ENCODE measurements around the genes BHLHA9 and SLC43A2.

DNA sequence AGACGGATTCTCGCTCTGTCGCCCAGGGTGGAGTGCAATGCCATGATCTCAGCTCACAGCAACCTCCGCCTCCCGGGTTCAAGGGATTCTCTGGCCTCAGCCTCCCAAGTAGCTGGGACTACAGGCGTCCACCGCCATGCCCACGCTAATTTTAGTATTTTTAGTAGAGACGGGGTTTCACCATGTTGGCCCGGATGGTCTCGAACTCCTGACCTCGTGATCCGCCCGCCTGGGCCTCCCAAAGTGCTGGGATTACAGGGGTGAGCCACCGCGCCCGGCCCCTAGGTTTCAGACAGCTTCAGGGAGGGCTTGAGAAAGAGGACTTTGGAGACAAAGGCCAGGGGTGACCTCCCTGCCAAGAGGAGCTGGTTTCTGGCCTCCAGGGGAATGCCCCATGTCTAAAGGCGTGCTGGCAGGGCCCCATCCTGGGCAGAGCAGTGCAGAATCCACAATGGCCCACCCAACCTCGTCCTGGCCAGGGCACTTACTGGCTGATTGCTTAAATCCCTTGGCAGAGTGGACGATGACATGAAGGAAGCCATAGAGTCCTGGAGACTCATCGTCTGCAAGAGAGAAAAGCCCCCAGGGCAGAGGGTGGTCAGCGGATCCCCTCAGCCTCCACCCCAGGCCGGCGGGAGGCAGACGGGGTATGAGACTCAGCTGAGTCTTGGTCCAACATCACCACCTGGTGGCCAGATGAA lies 58.8 kb downstream of the TIMM22 start:
- CAGE, long polyA plus RNA = no peak
- RRBS = 22% methylated on average over 3 of the region's 25 CpGs

DNA sequence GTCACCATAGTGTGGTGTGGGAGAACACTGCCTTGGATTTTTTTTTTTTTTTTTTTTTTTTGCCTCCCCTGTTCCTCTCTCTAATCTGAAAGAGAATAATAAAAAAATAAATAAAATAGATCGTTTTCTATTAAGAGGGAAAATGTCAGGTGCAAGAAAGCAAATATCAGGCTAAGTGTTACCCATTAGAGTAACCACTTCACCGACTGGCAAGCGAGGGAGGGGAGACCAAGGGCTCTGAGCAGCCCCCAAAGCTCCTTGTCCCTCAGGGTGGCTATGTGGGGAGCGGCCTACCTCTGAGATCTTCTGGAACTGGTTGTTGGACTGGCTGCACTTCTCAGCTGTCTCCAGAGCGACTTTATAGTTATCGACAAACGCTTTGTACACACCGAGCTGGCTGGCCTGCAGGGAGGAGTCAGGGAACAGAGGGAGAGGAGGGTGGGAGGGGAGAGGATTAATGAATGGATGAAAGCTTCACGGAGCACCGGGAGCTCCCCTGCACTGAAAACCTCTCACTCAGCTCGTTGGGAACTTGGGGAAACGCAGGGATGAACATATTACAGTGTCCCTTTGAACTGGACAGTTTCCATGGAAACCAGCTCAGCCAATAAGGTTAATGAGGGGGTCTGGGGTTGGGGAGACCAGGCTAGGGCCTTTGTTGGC lies 86.4 kb downstream of the TIMM22 start:
- CAGE, long polyA plus RNA = no peak
- RRBS = no CpG with 5 or more reads among the region's 12 CpGs

DNA sequence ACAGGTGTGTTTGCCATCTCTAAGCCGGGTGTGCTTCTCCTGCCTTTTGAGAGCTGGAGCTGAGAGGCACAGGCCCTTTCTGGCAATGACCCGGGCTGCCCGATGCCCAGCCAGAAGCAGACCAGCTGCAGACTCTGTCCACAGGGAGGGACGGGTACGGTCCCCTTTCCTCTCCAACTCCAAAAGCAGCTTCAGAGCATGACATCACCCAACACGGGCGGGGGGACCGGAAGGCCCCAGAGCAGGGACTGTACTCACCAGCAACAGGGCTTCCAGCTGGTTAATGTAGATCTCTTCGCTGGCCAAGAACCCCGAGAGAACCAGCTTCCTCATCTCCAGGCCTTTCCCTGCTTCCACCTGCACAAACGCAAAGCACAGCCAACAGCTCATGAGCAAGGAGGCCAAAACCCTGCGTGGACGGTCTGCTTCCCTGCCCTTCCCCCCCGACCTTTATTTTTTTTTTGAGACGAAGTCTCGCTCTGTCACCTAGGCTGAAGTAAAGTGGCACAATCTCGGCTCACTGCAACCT lies 79.3 kb downstream of the ABR start:
- CAGE, long polyA plus RNA = no peak
- RRBS = 91% methylated on average over 2 of the region's 17 CpGs

- CAGE, long polyA plus RNA = no peak
- RRBS = 88% methylated on average over 4 of the region's 16 CpGs
Observed at GRCh38 chr17:1106640-1107196, 73.1 kb downstream of the ABR start.

GRCh38 chr17:1109996-1110521 lies 69.7 kb downstream of the ABR start:
- CAGE, long polyA plus RNA = no peak
- RRBS = no CpG with 5 or more reads among the region's 10 CpGs

GRCh38 chr17:1176799-1177318 lies 2.9 kb downstream of the ABR start:
- CAGE, long polyA plus RNA = no peak
- RRBS = no CpG with 5 or more reads among the region's 8 CpGs

- CAGE, long polyA plus RNA = no peak
- RRBS = 8% methylated on average over 13 of the region's 41 CpGs
Observed at GRCh38 chr17:1270118-1270694, at the start of gene BHLHA9. Gene BHLHA9 (plus strand): TSS chr17:1270444.

- CAGE, long polyA plus RNA = no peak
- RRBS = no CpG with 5 or more reads among the region's 19 CpGs
Observed at GRCh38 chr17:1300179-1300658, 20.8 kb downstream of the TRARG1 start.

GRCh38 chr17:1313328-1313804 lies 33.9 kb downstream of the TRARG1 start:
- CAGE, long polyA plus RNA = no peak
- RRBS = no CpG with 5 or more reads among the region's 4 CpGs

DNA sequence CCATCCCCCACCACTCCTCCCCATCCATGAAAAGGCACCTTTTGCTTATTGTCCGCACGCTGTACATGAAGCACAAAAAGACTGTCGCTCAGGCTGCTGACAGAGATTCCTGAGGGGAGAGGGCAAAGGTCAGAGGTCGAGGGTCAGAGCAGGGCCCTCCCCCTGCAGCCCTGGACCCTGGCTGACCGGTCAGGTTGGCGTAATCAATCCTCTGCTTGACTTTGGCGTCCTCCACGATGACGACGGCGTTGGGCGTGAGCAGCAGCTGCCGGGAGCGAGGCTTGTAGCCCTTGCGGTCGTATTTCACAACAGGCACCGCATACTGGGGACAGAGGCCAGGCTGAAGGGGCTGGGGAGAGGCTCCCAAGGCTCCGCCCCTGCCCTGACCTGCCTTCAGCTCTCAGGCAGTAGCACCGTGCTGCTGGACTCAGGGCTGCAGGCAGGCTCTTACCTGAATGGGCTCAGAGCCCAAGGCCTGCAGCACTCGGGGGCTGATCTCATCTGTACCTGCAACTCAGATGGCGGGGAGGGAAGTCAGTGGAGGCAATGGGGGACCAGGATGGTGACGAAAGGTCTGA lies 11.9 kb upstream of the CRK start:
- CAGE, long polyA plus RNA = no peak
- RRBS = 82% methylated on average over 7 of the region's 22 CpGs

DNA sequence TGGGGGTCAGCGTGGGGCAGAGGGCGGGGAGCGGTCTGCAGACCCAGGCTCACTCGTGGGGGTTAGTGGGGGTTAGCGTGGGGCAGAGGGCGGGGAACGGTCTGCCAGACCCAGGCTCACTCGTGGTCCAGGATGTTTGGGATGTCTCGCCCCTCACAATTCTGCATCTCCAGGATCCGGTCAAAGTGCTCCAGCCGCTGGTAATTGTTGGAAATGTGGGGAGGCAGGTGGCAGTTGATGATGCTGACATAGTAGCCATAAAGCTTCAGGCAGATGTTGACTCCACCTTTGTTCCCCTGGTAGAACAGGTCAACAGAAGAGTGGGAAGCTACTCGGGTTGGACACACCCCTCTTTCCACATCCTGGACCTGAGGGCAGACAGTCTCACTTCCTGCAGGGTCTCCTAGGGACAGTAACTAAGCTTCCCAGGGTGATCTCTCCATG lies 7.3 kb downstream of the INPP5K start:
- CAGE, long polyA plus RNA = no peak
- RRBS = no CpG with 5 or more reads among the region's 12 CpGs

DNA sequence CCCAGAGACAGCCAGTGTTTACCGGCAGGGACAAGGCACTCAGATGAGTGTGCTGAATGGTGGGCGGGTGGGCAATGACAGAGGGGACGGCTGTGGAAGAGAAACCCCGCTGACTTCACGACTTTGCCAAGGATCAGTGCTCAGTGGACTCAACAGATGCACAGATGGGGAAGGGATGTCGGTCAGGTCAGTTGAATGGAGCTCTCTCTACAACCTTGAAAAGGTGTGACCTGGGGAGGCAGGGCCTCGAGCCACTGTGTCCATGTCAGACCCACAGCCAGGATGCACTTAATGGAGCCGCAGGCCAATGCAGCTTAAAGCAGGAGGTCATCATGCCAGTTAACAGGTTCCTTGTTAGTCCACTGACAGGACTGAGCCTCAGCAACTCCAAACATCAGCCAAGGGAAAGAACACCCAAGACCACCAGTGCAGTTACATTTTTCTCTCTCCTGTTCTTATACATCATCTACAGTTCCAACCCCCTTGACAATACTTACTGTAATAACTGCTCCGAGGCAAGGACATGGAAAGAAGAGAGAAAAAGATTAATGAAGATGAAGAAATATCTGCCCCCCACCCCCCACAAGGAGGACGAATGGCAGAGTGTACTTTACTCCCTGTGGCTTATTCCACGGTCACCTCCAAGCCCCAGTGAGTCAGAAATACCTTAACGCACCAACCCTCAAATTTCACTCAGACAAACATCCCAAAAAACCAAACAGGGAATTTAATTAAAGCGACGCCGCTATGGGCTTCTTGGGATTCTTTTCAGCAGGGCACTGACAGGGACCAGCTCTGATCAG lies 19.9 kb downstream of the PITPNA start:
- CAGE, long polyA plus RNA = no peak
- RRBS = no CpG with 5 or more reads among the region's 15 CpGs

GRCh38 chr17:1560071-1560966 lies 2.3 kb downstream of the PITPNA start:
- CAGE, long polyA plus RNA = no peak
- RRBS = no CpG with 5 or more reads among the region's 22 CpGs

DNA sequence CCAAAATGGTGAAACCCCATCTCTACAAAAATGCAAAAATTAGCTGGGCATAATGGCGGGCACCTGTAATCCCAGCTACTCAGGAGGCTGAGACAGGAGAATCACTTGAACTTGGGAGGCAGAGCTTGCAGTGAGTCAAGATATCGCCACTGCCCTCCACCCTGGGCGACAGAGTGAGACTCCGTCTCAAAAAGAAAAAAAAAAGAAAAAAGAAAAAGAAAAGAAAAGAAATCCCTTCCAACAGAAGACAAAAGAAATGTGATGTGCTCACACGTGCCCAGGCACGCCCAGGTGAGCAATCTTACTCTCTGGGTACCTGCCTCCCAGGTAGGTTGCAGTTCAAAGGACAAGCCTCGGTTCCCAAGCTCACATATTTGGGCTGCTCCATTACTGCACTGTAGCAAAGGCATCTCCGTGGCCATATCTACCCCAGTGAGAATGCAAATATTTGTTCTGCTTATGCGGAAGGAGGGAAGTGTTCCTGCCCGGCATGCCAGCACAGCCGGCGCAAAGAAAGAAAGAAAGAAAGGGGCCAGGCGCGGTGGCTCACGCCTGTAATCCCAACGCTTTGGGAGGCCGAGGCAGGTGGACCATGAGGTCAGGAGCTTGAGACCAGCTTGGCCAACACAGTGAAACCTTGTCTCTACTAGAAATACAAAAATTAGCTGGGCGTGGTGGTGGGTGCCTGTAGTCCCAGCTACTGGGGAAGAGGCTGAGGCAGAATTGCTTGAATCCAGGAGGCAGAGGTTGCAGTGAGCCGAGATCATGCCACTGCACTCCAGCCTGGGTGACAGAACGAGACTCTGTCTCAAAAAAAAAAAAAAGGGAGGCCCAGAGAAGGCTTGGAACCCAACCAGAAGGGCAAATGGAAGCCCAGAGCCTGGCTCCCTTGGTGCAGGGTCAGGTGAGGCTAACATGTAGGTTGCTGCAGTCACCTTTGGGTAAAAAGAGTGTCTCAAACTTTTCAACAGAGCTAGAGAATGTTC lies 30.7 kb downstream of the SLC43A2 start:
- CAGE, long polyA plus RNA = no peak
- RRBS = no CpG with 5 or more reads among the region's 20 CpGs

DNA sequence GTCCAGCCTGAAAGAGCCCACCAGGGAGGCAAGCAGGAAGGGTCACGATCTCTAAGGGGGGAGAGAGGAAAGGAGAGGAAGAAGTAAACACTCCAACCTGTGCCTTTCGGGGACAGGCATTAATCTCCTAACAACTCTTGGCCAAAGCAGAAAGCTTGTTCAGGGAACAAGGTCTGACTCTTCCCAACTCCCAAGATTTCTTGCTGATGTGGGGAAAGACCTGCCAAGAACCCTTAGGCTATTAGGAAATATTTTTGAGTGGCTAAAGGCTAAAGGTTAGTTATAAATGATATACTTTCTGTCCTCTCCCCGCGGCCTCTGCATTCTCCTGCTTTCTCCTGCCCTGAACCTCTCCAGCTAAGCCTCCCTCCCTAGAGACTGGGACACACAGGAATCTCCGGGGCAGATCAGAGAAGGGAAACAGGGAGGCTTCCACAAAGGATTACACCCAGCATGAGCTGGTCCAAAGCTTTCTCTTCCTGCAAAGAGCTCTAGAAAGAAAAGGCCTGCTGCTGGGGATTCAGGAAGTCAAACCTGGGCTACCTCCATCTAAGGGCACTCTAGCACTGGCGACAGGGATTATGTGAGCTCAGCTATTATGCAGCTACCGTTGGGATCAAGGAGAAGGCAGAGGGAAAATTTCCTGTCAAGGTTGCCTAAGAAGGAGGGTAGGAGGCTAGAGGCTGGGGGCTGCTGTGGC lies 2.3 kb downstream of the SLC43A2 start:
- CAGE, long polyA plus RNA = no peak
- RRBS = no CpG with 5 or more reads among the region's 7 CpGs

- CAGE, long polyA plus RNA = no peak
- RRBS = 2% methylated on average over 40 of the region's 85 CpGs
Observed at GRCh38 chr17:1628752-1629458, at the start of gene SLC43A2. Gene SLC43A2 (minus strand): TSS chr17:1628834.

DNA sequence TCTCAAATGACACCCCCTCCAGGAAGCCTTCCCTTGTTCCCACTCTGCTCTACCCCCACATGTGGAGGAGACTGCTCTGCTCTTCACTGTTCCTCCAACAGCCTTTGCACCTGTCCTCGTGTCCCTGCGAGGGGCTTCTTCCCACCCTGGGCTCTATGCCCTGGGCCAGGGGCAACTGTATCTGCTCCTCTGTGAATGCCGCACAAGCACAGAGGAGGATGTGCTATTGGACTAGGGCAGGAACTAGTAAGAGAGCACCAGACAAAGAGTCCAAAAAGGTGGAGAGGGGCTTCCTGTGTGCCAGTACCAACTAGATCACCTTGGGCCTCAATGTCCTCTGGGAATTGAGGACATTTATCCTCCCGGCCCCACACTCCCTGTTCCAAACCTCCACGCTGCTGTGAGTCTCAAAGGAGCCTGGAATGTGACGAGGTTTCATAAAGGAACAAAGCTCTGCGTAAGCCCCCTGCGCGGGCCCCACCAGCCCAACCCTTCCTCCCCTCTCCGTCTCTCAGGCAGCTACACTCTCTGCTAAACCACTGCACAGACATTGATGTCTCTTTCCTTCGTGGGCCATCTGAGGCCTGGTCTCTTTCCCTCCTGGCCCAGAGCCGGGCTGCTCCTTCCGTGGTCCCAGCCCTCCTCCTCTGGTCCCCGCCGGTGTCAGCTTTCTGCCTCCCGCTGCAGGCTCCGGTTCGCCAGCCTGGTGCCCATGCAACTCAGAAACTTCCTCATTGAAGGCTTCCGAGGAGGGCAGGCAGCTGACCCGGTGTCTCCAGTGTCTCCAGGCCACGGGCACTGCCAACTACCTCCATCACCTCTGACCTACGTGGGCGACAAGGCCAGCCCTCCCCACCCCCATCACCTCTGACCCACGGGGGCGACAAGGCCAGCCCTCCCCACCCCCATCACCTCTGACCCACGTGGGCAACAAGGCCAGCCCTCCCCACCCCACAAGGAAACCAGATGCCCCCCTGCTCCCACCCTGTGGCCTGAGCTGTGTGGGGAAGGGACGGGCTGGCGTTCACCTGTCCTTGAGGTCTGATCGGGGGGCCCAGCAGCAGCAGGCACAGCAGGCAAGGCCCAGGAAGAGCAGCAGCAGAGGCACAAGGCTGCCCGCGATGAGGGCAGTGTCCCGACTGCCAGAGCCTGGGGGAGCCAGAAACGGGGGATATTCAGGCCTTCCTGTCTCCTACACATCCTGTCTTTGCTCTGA lies 7.3 kb downstream of the SCARF1 start:
- CAGE, long polyA plus RNA = no peak
- RRBS = 70% methylated on average over 7 of the region's 33 CpGs

- CAGE, long polyA plus RNA = no peak
- RRBS = no CpG with 5 or more reads among the region's 27 CpGs
Observed at GRCh38 chr17:1640096-1641129, 5.1 kb downstream of the SCARF1 start.

DNA sequence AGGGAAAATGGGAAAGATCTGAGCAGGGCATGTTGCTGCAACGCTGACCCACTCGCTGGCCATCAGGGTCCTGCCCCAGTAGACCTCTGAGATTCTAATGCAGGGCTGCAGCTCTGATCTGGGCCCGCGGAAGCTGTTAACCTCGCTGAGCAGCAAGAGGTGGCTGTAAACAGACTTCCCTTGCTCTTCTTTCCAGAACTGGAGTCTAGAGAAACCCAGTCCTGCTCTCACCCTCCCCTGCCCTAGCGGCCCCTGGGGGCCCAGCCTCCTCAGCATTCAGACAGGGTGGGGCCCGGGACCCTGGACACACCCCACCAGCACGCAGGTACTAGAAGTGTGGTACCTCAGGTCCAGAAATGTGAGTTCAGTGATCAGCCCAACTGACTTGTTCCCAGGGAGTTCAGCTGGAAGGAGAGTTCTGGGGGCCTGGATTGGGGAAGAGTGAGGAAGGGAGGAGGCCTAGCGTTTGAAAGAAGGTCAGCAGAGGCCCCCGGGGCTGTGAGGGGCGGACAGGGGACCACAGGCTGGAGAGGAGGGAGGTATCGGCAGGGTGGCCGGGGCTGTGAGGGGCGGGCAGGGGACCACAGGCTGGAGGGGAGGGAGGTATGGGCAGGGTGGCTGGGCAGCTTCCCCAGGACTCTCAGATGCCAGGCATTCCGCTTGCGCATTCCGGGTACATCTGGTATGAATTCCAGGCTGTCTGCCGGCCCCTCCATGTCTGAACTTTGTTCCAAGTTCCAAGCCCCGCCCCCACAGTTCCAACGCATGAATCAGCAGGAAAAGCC lies 4.0 kb upstream of the TLCD2 start:
- CAGE, long polyA plus RNA = no peak
- RRBS = 1% methylated on average over 7 of the region's 20 CpGs

DNA sequence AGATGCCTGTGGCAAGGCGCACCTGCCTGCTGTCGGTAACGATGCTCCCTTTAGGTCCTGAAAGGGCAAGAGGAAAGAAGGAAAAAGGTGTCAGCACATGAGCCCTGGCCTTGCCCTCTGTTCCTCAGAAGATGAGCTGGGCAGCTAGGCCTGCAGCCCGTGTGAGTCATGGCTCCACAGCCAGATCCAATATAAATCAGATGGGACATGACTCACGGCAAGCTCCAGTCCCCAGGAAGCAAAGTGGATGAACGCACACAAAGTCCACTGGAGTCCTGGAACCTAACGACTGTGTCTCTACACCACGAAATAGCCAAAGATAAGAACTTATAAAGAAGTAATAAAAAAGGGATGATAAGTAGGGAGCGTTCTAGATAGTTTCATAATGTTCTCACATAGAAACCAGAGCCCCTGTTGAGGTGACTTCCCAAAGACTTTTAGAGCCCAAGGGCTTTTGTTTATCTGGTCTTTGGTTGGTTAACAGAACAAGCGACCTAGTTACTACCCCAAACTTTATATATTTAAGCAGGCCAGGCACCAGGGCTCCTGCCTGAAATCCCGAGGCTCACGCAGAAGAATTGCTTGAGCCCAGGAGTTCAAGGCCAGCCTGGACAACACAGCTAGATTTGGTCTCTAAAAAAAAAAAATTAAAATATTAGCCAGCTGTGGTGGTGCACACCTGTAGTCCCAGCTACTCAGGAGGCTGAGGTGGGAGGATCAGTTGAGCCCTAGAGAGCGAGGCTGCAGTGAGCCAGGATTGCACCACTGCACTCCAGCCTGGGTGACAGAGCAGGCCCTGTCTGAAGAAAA lies 25.9 kb downstream of the SERPINF1 start:
- CAGE, long polyA plus RNA = no peak
- RRBS = no CpG with 5 or more reads among the region's 13 CpGs